ENCODE data around the genes SLC2A8 and NIBAN2.

DNA sequence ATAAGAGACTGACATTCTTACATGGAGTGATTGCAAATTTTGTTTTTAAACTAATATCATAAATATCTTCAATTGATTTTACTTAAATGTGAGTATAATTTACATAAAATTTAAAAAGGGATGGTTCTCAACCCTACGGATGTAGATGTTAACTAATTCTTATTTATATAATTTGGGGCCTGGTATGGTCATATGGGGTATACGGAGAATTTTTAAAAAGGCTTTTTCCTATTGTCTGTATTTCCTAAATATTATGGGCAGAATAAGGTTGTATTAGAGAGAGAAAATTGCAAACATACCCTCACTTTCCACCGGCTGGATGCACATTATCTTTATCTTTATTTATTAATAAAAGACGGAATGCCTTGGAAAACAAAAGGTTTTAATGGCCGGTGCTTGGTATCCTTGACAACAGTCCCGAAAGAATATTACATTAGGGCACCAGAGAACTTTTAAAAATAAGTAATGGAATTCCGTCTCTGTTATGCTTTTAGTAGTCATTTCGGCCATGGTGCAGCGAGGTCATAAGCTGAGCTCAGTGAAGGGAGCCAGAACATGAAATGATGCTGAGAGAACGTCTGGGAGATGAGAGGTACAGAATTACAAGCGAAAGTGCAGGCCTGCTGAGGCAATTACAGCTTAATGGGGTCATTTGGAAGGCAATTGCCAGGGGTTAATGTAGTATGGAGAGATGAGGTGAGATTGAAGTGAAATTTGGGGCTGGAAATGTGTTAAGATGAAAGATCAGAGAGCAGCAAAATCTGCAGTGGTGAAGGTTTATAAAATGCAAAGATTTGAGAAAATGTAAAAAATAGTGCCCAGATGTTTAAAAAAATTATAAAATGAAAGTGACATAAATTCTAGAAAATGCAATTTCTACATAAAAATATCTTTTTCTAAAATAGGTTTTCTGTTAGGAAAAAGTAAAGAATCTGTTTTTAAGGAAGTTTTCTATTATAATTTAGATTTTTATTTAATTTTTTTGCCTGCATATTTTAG is 96.3 kb downstream of the PBX3 start:
- PRO-cap, result no peak

DNA sequence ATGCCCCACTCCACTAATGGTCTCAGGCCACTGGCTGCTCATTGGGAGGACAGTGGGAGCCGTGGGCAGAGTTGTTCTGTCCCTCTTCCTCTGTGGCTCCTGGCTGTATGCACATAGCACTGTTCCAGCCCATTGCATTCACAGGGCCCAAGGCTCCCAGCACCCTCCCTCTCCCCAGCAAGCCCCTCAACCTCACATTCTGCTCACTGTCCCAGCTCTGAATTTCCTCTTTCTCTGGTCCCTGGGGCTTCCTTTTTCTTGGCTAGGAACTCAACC is 17.2 kb upstream of the MVB12B start:
- PRO-cap, result no peak

DNA sequence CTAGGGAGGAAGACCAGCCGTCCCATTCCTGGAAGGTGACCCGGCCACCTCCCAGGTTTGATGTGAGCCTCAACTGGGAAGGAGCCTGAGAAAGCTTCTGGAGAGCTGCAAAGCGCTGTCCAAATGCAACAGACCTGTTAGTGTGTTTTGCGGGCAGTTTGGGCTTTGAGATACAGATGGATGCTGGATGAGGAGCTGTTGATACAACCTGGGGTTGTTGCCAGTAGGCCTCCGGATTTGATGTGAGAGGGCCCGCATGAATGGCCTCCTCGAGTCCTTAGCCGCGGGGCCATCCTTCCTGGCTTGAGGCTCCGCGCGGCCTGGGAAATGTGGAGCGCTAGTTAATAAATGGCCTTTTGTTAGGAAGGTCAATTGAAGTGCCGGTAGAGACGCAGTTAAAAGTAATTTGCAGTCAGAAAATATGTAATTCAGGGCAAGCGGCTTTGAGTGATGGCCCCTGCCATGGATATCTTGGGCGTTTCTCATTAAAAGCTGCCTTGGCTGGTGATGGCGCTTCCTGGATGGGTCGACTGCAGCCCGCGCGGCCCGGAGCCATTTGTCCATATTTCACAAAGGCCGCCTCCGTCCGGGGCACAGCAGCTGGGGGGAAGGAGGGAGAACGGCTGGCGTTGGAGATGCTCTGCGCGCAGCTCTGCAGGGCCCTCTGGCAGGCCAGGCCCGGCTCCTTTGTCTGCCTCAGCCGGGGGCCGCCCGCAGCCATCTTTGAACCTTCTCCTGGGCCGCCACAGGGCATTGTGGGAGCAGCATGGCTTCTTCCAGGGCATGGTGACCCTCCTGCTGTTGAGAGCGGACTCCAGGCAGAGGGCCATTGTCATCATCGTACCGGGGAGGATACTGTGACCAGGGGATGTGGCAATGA is 11.2 kb downstream of the MVB12B start:
- PRO-cap, result no peak

DNA sequence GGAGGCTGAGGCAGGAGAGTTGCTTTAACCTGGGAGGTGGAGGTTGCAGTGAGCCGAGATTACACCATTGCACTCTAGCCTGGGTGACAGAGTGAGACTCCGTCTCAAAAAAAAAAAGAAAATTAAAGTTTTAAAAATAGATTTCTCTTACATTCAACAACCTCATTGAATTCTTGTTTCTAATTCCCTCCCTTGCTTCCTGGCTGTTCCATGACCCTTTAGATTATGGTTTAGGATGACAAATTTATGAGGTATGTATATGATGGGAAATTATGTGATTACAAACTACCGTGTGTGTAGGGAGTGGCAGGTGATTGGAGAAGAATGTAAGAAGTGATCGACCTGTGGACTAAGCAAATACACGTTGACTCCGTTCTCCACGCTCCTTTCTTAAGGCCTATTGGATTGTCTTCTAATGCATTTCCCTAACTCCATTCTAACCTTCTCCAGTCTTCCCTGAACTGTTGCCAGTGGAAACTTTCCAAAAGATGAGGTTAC is 36.5 kb downstream of the MVB12B start:
- PRO-cap, result bidirectional peak, plus-strand start at position 356 of the sequence, minus-strand start at position 227 of the sequence

DNA sequence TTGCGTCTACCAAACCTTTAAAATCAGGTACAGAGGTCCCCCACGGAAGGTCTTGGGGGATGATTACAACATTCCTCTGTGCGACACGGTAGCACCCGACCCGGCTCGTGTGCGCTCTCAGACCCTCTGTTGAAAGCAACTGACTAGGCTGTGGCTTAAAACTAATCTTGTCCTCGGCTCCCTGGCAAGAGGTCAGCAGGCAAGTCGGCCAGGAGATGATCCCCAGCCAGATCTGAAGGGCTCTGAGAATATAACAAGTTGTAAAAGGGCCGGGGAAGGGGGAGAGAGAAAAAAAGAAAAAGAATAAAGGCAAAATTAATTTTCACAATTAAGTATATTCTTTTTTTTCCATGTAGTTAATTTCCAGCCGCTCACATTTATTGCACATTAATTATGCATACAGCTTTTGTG is 92.6 kb upstream of the LMX1B start:
- PRO-cap, result no peak

- PRO-cap, result no peak
Measured at GRCh38 chr9:126683181-126683722, 69.5 kb downstream of the LMX1B start.

GRCh38 chr9:126832003-126832926 is 27.4 kb downstream of the ZBTB43 start:
- PRO-cap, result no peak

DNA sequence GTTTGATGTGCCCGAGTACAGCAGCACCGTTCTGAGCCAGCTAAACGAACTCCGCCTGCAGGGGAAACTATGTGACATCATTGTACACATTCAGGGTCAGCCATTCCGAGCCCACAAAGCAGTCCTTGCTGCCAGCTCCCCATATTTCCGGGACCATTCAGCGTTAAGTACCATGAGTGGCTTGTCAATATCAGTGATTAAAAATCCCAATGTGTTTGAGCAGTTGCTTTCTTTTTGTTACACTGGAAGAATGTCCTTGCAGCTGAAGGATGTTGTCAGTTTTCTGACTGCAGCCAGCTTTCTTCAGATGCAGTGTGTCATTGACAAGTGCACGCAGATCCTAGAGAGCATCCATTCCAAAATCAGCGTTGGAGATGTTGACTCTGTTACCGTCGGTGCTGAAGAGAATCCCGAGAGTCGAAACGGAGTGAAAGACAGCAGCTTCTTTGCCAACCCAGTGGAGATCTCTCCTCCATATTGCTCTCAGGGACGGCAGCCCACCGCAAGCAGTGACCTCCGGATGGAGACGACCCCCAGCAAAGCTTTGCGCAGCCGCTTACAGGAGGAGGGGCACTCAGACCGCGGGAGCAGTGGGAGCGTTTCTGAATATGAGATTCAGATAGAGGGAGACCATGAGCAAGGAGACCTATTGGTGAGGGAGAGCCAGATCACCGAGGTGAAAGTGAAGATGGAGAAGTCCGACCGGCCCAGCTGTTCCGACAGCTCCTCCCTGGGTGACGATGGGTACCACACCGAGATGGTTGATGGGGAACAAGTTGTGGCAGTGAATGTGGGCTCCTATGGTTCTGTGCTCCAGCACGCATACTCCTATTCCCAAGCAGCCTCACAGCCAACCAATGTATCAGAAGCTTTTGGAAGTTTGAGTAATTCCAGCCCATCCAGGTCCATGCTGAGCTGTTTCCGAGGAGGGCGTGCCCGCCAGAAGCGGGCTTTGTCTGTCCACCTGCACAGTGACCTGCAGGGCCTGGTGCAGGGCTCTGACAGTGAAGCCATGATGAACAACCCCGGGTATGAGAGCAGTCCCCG is 19.3 kb downstream of the ZBTB34 start:
- PRO-cap, result no peak

GRCh38 chr9:126932748-126933338 is 18.3 kb downstream of the RALGPS1 start:
- PRO-cap, result no peak

DNA sequence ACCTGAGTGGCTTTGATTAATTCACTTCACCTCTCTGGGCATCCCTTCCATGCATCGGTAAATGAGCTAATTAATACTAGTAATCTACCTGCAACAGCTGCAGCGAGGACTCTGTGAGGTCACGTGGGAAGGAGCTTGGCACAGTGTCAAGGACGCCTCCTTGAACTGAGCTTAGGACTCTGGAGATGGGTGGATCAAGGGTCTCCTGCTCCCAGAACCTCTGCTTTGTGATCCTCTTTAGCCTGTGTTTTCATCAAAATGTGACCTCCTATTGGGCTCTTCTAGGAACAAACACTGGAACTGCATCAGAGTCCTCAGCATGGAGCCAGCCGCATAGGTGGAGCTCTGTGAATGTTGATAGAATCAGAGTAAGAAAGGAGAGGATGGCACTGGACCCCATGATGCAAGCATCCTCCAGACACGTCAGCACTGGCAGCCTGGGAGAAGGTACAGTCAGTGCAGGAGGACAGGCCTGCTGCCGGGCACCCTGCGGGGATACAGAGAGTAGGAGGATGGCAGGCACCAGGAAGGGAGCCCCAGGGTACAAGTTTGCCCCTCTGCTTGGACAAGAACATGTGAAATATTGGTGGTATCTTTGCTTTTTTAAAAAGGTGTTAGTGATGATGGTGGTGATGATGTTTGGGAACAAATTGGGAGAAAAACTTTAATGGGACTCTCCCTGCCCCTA is 1.0 kb upstream of the ANGPTL2 start:
- PRO-cap, result no peak

DNA sequence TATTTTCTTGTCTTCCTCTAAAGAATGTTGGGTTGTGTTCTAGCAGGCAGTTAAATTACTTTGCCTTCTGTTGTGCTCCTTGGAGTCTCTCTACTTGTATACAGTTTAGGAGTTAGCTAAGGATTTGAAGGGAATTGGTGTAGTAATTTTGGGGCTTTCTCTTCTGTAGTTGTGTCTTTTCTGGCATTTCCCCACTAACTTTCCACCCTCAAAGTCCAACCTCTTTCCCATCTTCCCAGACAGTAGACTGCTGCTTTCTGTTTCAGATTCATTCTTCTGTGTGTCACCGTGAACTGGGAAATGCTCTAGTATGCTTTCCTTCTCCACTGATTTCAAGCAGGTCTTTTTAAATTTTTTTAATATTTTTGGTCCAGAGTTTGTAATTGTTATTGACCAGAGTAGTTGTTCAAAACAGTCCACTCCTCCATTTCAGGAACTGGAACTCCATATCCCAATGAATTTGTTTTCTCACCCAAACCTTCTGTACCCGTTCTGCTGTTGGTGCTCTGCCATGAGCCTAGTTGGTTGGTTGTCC is 4.6 kb upstream of the ANGPTL2 start:
- PRO-cap, result no peak

DNA sequence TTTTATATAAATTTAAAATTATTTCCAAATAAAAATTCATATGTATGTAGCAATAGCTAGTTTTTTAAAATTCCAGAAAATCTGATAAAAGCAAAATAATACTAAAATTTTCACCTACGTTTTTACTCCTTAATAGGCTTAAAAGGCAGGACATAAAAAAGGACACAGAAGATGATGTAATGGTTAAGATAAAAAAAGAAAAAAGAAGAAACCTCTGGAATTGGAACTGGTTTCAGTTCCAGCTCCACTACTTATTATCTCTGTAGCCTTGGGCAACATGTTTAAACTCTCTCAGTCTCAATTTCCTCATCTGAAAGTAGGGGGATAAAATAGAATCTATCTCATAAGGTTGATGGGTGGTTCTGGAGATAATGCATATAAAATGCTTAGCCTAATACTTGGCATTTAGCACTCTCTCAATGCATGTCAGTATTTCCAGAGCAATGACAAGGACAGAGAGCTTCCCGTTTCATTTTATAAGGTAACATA is 44.5 kb downstream of the GARNL3 start:
- PRO-cap, result no peak

- PRO-cap, result no peak
Measured at GRCh38 chr9:127311187-127311795, 46.7 kb downstream of the GARNL3 start.

DNA sequence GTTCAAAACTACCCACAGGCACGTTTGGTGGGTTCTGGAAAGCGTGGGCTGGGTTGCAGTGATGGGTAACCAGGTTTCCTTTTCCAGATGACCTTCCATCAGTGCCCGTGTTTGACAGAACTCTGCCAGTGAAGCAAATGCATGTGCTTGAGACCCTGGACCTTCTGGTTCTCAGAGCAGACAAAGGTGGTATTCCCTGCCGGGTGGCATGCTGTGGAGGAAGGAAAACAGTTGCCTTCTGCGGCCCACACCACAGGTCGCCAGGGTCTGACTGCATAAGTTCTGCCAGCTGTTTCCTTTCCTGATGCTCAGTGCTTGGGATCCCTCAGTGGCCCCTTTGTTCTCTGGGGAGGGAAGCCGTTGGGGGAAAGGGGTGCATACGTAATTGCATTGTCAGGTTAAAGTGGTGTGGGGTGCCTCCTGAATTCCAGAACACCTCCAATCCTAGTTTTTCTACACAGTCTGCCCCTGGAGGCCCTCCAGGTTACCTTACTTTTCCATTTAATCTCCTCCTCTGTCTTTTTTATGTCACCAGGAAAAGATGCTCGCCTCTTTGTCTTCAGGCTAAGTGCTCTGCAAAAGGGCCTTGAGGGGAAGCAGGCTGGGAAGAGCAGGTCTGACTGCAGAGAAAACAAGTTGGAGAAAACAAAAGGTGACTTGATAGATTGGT is 43.1 kb upstream of the SLC2A8 start:
- PRO-cap, result no peak

- PRO-cap, result unidirectional peak, minus-strand start at chr9:127396709; unidirectional peak, minus-strand start at chr9:127396723; bidirectional peak, plus-strand start at chr9:127397201, minus-strand start at chr9:127396876
Measured at GRCh38 chr9:127396614-127397609, at the start of gene SLC2A8. TSS of gene SLC2A8 (plus strand) at chr9:127397169.

DNA sequence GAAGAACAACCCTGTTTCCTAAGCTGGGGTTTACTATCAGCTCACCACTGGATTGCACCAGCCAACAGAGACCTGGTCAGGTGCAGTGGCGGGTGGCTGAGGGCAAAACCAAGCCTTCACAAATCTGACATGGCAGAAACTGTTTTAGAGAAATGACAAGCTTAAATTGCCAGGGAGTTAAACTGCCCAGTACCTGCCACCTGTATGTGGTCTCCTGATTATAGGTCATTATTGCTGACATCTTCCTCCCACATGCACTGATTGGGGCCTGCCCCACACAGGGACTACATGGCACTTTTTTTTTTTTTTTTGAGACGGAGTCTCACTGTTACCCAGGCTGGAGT is 2.7 kb downstream of the RPL12 start:
- PRO-cap, result no peak

DNA sequence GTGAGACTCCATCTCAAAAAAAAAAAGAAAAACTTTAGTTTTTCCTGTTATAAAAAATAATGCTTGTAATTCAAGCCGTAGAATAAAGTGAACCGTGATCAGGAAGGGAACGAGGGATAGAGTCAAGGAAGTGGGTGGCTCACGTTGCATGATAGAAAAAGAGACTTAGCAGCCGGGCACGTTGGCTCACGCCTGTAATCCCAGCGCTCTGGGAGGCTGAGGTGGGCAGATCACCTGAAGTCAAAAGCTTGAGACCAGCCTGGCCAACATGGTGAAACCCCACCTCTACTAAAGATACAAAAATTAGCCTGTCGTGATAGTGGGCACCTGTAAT is 48.6 kb downstream of the LRSAM1 start:
- PRO-cap, result no peak

GRCh38 chr9:127510127-127510436 is 58.8 kb downstream of the LRSAM1 start:
- PRO-cap, result no peak

GRCh38 chr9:127568499-127569235 is at the start of gene NIBAN2:
TSS of gene NIBAN2 (minus strand) at chr9:127569073.
- PRO-cap, result bidirectional peak, plus-strand start at chr9:127569345, minus-strand start at chr9:127569081

GRCh38 chr9:127578683-127579811 is 10.2 kb upstream of the NIBAN2 start:
- PRO-cap, result bidirectional peak, plus-strand start at chr9:127579267, minus-strand start at chr9:127579031